Cardiac ventricle fibroblast (primary cell): ENCODE results near the gene RNF145.

- RAMPAGE, long total RNA: no peak
Measured at GRCh38 chr5:158727721-158728588, 371.8 kb downstream of the EBF1 start.

DNA sequence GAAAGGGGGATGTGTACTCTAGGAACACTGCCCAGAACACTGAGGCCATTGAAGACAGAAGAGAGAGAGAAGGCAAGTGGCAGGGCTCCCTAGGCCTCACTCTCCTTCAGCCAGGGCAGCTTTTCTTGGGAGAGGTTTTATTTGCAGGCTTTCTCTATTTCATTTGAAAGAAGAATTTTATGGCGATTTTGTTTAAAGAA lies 181.9 kb downstream of the EBF1 start:
- RAMPAGE, long total RNA: no peak

DNA sequence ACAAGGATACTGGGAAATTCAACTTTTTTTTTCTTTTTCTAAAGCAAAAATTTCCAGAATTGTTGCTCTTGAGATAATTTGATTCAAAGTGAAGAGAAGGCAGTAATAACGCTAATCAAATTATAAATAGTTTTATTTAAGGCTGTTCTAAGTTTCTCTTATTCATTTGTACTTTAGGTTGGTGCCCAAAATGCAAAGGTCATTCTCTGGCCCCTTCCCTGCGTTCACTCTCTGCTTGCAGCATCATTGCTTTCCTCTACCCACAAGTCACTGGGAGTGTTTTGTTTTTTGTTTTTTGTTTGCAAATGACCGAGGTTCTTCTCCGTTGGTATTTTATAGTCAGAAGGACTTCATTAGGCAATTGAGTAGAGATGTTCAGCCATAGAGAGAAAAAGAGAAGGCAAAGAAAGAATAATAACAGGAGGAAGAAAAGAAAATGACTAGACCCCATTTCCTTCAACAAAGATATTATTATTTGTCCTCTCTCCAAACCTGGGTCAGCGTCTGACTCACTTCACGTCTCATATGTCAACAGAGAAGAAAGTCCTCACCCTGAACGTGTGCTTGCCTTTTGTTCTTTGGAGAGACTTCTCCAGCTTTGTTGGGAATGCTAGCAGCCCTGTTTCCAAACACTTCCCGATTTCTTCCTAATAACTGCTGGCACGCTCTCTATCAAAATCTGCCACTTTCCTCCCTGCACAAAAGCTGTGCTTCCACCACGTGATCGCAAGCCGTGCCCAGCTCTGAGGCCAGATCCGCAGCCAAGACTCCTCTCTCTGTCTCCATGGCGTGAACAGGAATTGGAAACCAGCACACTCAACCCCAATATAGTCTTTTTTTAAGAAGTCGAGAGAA lies 119.8 kb downstream of the EBF1 start:
- RAMPAGE, long total RNA: no peak

DNA sequence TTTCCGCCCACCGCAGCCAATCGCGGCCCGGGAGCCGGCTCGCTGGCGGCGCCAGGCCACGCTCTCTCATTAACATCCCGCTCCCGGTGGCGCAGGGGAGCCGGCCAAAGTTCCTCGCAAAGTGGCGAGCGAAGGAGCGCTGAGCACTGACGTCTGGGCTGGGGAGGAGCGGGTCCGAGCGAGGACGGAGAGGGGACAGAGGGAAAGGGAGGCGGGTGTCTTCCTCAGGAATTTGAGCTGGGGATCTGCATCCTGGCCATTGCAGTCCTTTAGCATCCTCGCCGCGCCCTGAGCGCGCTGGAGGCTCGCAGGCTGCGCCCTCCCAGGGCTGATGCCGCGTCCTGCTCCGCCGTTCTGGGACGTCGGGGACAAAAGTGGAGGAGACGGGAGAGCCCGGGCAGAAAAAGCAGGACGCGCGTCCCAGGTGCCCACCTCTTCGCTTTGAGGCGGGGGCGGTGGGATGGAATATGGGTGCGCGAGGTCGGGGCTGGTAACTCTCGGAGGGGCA lies 753 bp upstream of the EBF1 start:
- RAMPAGE, long total RNA: no peak

DNA sequence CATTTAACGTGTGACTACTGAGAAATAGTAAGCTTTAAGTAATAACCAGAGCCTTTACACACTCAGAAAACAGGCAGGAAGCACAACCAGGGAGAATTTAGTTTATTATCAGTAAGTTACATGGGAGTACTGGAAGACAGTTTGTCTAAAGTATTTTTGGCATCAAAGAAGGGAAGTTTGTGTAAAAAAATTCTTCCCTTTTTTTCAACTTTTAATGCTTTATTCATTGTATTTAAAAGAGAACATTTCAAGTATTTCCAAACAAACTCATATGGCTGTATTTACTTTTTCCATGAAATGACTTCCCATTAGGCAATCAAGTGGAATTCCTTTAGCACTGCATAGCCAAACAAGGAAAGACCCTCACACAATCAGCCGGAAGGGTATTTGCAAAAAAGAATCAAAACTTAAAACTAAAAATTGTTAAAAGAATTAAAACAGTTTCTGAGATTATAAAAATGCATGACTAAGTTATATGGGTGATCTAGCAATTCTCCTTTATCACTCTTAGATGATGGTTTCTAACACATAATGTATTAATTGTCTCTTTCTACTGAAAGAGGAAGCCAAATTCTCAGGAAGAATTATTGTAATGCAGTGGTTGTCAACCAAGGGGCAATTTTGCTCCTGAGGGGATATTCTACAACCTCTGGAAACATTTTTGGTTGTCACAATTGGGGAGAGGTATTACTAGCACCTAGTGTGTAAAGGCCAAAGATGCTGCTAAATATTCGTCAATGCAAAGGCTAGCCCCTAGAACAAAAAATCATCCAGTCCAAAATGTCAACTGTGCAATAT lies 26.5 kb downstream of the RNF145 start:
- RAMPAGE, long total RNA: no peak

GRCh38 chr5:159209488-159210142 lies at the start of gene RNF145:
Gene RNF145 (minus strand): TSS chr5:159209553.
- RAMPAGE, long total RNA: no peak

GRCh38 chr5:159262427-159262841 lies 656 bp upstream of the UBLCP1 start:
- RAMPAGE, long total RNA: no peak

DNA sequence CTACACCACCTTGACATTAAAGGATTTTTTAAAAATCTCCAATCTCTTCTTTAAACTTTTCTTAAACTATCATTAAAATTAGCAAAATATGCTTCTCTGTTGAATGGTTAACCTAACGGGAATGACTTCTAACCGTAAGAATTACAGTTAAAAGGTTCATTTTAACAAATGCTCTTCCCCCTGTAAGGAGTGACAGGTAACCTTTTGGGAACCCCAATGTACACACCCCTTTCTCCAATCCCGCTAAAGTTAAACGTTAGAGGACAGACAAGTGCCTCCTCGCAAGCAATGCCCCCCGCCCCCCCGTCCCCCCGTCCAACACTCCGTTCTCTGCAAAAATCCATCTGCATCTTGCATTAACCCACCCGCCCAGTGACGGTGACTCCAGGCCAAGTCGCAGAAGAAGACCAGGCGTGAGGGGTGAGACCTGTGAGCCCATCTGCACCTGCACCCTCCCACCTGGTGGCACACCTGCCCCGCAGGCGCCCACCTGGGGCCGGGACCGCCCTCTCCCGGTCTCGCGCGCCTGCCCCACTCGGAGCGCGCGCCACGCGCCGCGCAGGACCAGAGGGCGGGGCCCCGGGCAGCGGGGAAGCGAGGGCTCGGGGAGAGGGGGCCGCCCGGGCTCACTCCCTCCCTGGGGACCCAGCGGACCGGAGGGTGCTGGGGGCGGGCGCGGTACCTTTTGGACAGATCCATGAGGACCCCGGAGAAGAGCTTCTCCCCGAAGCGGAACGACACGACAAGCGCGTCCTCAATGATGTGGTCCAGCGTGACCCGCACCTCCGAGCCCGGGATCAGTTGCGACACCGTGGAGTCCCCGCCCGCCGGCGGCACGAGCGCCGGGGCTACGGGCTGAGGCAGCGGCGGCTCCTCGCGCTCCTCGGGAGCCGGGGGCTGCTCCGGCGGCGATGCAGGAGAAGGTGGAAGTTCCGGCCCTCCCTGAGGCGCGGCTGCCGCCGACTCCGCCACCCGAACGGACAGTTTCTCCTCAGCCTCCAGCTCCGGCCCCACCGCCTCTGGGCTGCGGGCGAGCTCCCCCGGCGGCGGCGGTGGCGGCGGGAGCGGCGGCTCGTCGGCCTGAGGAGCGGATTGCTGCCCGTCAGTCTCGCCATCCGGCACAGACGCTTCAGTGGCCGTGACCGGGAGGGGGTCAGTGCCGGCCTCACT lies 742 bp downstream of the PWWP2A start:
- RAMPAGE, long total RNA: no peak

DNA sequence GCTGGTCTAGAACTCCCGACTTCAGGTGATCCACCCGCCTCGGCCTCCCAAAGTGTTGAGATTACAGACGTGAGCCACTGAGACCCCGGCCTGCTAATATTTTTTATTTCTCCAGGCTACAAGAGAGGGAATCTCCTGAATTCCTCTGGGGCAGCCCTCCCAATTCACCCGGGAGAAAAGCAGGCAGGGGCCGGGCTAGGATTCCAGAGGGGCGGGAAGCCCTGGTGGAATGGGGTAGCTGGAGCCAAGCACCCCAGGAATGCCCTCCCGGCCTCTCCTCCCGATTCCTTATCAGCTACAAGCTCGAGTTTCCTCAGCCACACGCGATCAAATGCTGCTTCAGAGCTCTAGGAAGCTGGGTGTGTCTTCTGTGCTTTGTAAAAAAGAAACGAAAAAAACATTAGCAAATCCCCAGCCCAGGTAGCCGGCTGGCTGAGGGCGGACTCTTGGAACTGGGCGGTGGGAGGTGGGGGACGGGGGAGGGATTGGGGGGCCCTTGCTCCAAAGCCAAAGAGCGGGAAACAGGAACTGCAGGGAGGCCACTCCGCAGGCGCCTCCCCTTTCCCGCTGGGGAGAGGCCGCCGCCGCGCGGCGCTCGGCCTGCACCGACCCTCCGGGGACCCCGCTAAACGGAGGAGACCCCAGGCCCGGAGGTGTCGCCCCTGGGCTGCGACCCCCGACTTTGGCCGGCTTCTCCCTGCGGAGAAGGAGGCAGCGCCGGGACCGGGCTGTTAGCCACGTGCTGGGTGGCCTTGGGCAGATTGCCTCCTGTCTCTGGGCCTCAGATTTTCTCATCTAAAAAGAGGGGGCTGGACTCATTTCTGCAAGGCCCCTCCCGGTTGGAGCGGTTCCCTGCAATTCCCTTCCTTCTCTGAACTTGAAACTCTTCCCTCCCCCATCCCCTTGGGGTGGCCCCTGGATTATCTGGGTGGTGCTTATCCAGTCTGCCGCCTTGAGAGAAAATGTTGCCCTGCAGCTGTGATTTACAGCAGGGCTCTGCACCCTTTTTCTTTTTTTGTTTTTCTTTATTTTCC lies 41.0 kb upstream of the FABP6 start:
- RAMPAGE, long total RNA: no peak

DNA sequence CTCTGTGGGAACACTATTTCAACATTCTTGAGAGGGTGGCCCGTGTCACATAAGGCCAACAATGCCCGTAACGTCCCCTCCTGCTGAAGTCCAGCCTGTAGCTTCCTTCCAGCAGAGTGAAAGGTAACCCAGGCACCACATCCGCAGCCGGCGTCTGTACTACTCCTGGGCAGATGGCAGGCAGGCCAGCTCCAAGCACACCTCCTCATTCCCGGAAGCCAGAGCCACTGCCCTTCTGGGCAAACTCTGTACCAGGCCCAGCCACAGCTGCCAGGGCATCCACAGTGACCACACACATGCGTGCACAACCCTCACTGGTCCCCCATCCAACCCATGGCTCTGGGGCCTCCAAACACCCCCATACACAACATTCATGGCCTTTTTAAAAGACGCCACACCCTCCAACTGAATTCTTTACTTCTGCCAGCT lies 18.1 kb downstream of the CCNJL start:
- RAMPAGE, long total RNA: no peak

DNA sequence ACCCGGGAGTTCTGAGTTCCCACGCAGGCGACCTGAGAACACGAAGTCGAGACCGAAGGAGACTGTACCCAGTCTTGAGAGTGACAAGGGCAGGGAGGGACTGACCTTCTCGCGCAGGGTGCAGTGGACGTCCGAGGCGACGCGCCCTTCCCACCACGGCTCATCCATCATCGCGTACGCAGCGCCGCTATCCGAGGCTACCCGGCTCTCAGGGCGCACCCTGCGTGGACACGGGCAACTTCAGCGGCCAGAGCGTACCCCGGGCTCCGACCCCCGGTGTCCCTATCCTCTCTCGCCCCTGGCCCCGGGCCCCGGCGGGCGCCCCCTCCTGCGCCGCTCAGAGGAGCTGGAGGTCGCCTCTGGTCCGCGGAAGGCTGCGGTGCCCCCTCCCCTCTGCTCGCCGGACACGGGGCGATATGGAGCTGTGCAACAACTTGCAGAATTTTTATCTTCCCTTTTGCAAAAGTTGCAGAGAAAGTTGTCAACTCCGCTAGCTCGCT lies 561 bp downstream of the CCNJL start:
- RAMPAGE, long total RNA: no peak

GRCh38 chr5:160634778-160635374 lies 213.2 kb downstream of the PTTG1 start:
- RAMPAGE, long total RNA: no peak

DNA sequence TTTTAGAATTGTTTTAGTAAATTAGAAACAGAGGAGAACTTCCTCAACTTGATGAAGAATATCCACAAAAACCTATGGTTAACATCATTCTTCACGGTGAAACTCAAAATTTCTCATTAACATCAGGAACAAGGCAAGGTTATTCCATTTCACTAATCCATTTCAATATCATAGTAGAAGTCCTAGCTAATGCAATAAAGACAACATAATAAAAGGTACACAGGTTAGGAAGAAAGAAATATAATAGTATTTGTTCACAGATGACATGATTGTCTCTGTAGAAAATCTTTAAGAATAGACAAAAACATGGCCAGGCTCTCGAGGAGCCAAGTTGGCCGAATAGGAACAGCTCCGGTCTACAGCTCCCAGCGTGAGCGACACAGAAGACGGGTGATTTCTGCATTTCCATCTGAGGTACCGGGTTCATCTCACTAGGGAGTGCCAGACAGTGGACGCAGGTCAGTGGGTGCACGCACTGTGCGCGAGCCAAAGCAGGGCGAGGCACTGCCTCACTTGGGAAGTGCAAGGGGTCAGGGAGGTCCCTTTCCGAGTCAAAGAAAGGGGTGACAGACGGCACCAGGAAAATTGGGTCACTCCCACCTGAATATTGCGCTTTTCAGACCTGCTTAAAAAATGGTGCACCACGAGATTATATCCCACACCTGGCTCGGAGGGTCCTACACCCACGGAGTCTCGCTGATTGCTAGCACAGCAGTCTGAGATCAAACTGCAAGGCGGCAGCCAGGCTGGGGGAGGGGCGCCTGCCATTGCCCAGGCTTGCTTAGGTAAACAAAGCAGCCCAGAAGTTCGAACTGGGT lies 21.4 kb upstream of the ATP10B start:
- RAMPAGE, long total RNA: no peak

- RAMPAGE, long total RNA: no peak
Measured at GRCh38 chr5:161139171-161139463, 287.1 kb upstream of the ATP10B start.

- RAMPAGE, long total RNA: no peak
Measured at GRCh38 chr5:162158200-162158569, 90.6 kb downstream of the GABRG2 start.

- RAMPAGE, long total RNA: no peak
Measured at GRCh38 chr5:163914927-163915405, 409.5 kb downstream of the MAT2B start.

DNA sequence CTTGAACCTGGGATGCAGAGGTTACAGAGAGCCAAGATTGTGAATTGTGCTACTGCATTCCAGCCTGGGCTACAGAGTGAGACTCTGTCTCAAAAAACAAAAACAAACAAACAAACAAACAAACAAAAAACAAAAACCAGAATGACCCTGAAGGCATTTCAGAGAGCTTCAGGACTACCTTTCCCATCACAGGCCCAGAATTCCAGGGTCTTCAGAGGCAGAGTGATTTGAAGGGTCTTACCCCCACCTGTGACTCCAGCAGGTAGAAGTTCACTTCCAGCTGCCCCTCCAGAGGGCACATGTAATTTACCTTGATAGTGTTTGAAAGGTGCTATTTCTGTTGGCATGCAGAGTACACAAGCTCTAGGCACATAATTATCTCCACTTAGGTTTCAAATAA lies 952.3 kb downstream of the MAT2B start:
- RAMPAGE, long total RNA: no peak

DNA sequence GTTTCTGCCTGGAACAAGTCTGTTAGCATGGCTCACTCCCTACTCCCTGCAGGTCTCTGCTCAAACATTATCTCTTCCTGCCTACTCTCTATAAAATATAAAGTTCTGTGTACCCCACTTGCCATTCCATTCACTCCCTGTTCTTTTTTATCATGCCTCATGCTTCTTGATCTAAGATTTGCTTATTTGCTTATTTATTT lies 337.0 kb downstream of the TENM2 start:
- RAMPAGE, long total RNA: no peak

DNA sequence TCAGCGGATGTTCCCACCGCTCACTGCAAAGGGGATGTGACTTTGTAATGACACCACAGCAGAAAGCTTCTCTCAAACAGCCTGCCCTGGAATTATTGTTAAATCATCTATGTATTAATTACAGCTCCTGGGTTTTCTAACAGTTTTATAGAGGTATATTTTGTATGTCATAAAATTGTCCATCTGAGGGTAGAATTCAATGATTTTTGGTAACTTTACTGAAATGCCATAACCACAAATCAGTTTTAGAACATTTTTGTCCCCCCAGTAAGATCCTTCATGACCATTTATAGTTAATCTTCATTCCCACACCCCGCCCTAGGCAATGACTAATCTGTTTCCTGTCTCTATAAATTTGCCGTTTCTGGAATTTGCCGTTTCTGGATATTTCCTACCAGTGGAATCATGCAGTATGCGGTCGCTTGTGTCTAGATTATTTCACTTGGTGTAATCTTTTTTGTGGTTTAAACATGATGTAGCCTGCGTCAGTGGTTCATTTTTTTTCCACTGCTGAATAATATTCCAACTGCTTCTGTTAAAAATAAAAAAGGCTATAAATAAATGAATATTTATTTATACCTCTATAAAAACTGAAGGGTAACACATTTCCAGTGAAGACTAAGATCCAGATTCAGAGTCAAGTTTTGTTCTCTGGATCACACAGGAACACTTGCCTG lies 648.3 kb upstream of the WWC1 start:
- RAMPAGE, long total RNA: no peak

DNA sequence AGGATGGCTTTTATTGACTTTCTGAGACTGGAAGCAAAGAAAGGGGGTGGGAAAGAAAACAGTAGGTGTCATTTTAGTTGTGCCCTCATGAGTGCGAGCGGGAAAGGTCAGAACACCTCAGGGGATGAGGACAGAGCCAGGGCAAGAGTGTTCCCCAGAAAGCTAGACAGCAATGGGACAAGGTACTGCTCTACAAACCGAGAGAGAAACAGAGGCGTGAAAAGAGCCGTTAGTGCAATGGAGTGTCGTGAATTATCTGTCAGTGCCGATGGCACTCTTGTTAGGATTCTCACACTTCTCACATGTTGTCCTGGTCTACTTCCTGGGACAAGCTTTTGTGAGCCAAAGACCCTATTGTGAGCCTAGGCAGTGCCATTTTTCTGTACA lies 356.5 kb upstream of the WWC1 start:
- RAMPAGE, long total RNA: no peak